Colon Carcinoma Metastatic in the Lung (tissue), 2 donors: ENCODE data around the genes MAP3K15, DDX53 and PPP4R3C.

GRCh38 chrX:19514662-19515871, at the start of gene MAP3K15:
MAP3K15 (minus strand) TSS chrX:19515508.
- PRO-cap, 2 experiments = no peak in any of the 2 experiments

- PRO-cap, 2 experiments = no peak in any of the 2 experiments
Observed at GRCh38 chrX:19566412-19567049, 51.2 kb upstream of the MAP3K15 start.

GRCh38 chrX:19799548-19800287, 87.7 kb downstream of the SH3KBP1 start:
- PRO-cap, 2 experiments = peak in 1 of 2 experiments; most common minus-strand start chrX:19799773 (in 1)

- PRO-cap, 2 experiments = no peak in any of the 2 experiments
Observed at GRCh38 chrX:20062897-20063226, 53.8 kb downstream of the MAP7D2 start.

GRCh38 chrX:22353586-22353871, 80.8 kb downstream of the CBLL2 start:
- PRO-cap, 2 experiments = no peak in any of the 2 experiments

GRCh38 chrX:22999448-23000052, at the start of gene DDX53:
DDX53 (plus strand) TSS chrX:22999960.
- PRO-cap, 2 experiments = no peak in any of the 2 experiments

DNA sequence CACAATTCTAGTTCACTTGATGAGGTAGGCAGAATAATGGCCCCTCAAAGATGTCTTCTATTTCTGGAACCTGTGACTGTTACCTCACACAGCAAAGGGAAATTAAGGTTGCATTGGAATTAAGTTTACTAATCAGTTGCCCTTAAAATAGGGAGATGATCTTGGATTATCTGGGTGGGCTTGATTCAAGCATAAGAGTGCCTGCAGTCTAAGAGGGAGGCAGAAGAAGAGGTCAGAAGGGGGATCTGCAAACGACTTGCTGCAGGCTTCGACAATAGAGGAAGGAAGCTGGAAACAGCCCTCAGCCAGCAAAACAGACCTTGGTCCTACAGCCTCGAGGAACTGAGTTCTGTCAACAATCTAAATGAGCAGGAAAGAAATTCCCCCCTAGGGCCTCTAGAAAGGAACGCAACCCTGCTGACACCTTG, 61.3 kb downstream of the SAT1 start:
- PRO-cap, 2 experiments = no peak in any of the 2 experiments

- PRO-cap, 2 experiments = no peak in any of the 2 experiments
Observed at GRCh38 chrX:23900866-23901359, 6.8 kb downstream of the APOO start.

DNA sequence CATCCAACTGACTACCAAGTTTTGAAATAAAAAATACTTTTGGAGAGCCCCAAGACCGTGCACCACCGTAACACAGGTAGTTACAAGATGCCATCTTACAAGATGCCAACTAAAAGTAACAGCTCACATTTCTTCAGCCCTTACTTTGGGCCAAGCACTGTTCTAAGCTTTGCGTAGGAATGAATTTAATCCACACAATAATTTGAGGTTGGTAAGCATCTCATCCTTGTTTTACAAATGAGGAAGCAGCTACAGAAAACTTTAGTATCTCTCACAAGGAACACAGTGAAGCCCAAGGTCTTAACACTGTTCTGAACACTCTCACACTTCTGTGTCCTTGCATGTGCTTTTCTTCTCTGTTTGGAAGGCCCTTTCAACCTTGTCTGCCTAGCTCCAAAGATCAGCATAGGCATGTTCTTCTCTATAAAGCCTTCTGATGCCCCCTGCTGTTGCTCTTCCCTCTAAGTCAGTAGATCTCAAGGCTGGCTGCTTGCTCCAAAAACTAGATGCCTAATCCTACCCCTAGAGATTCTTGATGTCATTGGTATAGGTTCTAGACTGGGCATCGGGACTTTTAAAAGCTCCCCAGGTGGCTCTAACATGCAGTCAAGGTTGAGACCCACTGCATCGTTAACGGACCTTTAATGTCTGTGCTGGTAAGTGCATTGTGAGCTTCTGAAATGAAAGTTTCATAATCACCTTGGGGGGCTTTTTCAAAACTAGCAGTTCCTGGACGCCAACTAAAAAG, 6.0 kb downstream of the APOO start:
- PRO-cap, 2 experiments = no peak in any of the 2 experiments

GRCh38 chrX:23952906-23953777, 45.3 kb downstream of the CXorf58 start:
- PRO-cap, 2 experiments = no peak in any of the 2 experiments

GRCh38 chrX:24081375-24081902, 26.7 kb downstream of the EIF2S3 start:
- PRO-cap, 2 experiments = no peak in any of the 2 experiments

DNA sequence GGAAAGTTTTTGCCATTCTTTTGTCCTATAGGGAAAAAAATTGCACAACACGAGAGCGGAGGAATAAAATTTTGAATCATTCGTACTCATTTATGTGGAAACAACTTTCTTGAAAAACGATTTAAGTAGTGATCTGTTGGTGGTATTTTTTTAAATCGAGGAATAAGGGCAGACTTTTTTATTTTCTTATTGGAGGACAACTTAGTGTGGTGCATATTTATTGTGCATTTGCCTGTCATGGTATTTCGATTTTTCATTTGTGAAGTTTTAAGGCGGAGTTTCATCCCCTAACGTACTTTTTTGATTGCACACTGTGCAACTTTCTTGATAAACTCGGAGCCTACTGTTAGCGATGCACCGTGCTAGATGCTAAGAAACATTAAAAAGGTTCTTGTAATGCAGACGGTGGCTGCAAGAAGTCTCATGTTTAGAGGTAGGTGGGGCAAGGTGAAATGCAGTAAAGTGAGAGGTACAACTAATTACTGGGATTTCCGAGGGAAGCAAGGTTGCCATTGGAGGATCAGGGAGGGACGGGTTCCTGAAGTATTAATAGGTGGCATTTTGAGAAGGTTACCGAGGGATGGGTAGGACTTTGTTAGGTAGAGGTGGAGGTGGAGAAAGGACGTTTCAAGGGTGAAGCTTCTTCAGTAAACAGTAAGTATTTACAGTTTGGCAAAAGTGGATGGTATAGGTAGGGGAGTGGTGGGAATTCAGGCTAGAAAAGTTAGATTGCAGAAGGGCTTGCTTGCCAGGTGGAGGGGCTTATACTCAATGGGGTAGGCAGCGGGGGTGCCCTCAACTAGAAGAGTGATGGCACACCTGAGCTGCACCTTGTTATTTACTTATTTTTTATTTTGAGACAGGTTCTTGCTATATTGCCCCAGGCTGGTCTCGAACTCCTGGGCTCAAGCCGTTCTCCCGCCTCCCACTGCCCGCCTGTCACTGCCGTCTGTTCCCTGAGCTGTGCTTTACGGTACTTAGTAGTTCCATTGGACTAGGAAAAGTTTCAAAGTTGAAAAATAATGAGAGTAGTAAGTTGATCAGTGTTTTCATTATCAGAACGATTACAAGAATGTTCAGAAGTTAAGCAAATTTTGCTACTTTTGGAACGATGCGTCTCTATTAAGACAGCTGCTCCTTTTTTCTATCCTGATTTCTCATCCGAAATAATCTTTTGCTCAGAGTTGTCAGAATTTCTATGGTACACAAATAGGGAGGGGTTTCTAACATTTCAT, 1.7 kb downstream of the ZFX start:
- PRO-cap, 2 experiments = no peak in any of the 2 experiments

- PRO-cap, 2 experiments = no peak in any of the 2 experiments
Observed at GRCh38 chrX:24153228-24153588, 3.7 kb downstream of the ZFX start.

DNA sequence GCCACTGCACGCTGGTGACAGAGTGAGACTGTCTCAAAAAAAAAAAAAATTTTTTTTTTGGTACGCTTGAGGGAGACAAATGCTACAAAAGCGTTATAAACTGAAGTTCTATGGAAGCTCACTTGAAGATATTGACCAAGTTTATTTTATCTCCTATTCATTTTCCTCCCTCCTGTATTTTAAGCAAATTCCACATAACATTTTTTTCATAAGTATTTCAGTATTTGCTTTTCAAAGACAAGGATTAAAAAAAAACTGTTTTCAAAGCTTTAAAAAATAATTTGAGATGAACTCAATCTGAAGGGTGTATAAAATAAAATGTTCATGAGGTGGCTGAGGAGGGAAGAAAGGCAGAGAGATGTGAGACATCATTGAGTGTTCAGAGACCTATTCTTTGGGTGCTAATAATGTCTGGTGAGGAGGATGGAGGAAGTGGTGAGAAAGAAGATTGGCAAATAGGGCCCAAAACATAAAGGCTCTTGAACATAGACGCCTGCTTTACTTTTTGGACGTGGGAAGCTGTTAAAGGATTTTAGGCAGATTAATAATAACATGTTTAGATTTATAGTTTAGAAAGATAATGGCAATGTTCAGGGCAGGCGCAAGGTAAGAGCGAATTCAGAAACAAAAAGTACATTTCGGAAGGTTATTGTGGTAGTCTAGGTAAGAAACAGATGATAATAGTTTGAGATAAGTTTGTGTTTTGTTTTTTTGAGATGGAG, 38.8 kb downstream of the ZFX start:
- PRO-cap, 2 experiments = no peak in any of the 2 experiments

GRCh38 chrX:24546401-24546757, 81.3 kb downstream of the PDK3 start:
- PRO-cap, 2 experiments = no peak in any of the 2 experiments

- PRO-cap, 2 experiments = no peak in any of the 2 experiments
Observed at GRCh38 chrX:24672520-24673145, 21.1 kb upstream of the POLA1 start.

GRCh38 chrX:24739255-24739635, 45.5 kb downstream of the POLA1 start:
- PRO-cap, 2 experiments = no peak in any of the 2 experiments

GRCh38 chrX:26262149-26262629, 46.2 kb downstream of the MAGEB5 start:
- PRO-cap, 2 experiments = no peak in any of the 2 experiments

- PRO-cap, 2 experiments = no peak in any of the 2 experiments
Observed at GRCh38 chrX:27398726-27399263, 64.3 kb downstream of the PPP4R3C start.

- PRO-cap, 2 experiments = no peak in any of the 2 experiments
Observed at GRCh38 chrX:27463038-27463606, at the start of gene PPP4R3C. PPP4R3C (minus strand) TSS chrX:27463341.